ENCODE measurements around the gene TTYH3.

DNA sequence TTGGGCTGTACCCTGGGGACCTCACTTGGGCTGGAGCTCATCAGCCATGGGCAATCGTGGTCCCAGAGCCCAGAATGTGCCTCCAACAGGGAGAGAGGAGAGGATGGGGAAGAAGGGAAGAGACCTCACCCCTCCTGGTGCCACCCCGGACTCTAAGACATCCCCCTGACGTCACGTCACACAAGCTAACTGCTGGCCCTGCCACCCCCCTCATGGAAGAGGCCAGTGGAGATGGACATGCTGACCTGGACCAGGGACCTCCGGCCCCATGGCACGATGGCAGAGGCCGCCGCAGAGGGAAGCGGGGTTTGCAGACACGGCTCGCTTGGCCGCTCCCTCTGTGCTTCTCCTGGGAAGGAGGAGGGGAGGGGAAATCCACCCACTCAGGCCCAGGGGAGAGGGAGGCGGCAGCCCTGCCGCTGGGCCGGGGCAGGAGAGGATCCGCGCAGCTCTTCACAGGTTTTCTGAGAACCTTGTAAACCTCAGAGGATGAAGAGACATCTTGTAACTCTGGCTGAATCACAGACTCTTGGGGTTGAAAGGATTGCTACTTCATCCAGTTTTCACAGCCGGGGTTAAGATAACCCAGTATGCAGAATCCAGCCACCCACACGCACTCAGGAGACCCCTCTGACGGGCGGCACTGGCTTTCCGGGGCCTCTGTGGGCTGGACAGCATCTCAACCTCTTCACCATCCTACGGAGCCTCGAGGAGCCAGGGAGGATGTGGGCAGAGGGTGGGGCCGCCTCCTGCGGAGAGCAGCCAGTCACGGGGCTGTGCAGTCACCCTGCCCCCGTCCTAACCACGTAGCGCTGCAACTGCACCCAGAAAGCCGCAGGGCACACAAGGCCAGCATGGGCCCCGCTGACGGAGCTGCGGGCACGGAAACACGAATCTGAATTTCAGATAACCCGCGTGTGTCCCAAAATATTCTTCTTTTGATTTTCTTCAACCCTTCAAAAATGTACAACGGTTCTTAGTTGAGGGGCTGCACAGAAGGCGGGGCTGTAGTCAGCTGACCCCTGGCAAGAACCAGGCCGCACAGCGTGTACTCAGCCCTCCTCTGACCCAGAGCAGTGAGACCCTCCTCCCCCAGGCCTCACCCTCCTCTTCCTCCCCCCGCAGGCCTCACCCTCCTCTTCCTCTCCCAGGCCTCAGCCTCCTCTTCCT, 270.2 kb downstream of the ELFN1 start:
- PRO-cap = bidirectional peak, plus-strand start at position 846 of the sequence, minus-strand start at position 708 of the sequence

DNA sequence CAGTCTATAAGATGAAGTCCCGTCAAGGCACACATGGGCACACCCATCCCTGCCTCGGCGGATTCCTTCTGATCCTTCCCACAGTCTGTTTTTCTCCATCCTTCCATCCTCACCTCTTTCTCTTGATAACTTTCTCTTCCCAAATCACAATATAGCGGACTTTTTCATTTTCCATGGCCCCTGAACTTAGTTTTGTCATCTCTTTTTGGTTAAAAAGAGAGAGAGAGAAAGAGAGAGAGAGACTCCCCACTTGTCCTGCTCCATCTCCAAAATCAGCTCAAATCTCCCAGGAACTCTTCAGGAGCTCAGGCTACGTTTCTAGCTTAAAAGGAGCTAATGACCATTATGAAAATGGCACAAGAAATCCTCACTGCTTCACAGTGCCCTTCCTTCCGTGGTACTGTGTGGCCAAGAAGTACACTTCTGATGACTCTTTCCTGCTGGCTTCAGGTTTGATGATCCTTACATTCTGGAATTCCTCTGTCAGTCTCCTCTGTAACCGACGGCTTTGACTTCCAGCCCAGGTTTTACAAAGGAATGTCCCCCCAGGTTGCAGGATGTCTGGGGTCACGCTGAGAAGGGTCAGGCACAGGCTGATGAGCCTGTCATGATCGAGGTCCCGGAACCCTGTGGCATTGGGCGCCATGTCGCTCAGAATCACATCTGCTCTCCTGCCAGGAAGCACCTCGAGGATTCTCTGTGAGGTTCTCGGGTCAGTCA, 2.2 kb upstream of the MAD1L1 start:
- PRO-cap = no peak

DNA sequence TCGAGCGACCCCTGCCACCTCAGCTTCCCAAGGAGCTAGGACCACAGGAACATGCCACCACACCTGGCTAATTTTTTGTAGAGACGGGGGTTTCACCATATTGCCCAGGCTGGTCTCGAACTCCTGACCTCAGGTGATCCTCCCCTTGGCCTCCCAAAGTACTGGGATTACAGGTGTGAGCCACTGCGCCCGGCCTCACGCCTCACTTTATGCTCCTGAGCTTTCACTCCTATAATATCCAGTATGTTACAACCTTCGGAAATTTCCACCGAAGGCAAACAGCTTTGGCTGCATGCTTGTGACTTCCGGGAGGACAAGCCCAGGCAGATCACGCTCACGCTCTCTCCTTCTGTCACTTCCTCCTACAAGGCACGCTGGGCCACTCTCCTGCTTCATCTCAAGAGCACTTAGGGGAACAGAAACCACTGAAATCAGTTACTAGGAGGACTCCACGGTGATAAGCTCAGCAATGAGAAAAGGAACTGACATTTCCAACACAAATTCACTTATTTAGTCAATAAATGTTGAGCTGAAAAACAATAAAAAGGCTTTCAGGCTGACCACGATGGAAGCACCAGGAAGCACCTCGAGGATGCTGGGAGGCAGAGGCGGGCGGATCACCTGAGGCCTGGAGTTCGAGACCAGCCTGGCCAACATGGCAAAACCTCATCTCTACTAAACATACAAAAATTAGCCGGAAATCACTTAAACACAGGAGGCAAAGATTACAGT, 4.5 kb upstream of the MAD1L1 start:
- PRO-cap = no peak

- PRO-cap = no peak
Measured at GRCh38 chr7:2309750-2310600, 4.3 kb downstream of the SNX8 start.

DNA sequence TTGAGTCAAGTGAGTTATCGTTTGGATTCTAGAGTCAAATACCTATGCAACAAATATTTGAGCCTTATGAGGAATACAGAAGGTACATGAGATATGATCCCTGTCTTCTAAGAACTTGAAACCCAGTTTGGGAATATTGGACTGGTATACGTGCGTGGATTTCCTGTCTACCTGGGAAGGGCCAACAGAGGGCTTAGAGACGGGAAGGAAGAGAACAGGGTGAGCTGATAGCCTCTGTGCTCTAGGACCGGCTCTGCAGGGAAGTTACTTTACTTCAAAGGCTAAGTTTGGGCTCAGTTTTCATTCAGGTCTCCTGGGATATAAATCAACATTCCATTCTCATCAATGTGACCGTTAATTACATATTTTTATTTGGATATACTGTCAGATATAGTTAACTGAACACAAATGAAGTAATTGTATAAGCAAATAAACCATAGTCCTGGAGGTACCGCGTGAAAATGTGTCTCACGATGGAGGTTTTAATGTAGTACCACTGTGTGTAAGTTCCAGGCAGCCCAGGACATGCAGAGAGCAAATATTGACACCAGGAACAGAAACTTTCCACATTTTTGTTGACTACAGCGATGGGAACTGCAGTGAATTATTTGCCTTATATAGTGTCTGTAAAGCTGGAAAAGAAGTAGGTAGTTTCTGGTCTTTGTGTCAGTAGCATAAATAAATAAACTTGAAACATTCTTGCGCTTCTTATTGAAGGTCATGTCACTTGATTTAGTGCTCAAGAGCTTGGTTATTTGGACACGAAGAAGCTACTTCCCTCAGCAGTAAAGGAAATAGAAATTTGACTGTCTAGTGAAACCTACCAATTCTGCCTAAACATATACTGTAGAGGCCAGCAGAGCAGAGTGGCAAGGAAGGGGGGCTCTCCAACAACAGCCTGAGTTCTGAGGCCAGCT, 8.7 kb downstream of the CHST12 start:
- PRO-cap = no peak

DNA sequence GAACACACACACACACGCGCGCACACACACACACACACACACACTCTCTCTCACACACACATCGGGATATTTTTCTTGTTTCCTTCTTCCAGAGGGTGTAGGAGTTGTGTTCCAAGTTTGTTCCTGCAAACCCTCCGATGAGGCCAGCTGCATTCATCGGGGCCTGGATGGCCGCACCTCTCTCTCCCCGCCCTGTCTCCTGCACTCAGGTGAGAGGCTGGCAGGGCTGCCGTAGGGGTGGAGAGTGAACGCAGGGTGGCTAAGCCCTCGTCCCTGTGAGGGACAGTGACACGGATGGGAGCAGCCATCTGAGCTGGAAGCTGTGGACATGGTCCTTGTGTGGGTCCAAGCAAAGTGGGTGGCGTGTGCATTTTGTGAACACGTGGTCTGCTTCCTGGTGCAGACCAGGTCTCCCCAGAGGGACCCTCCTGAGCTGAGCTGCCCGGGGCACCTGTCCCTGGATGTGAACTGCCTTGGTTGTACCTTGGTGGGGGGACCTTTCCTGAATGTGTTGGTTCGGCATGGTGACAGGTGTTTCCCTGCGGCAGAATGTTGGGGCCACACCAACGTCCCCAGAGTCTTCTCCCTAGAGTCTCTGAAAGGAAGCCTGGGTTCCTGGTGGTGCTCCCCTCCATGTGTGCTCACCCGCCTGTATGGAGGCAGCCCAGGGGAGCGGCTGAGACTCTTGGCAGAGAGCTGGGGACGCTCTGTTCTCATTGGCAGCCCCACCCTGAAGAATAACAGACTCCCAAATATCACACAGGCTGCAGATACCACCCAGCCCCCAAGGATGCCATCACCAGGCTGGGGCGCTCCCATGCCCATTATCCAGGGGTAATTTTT, 34.5 kb downstream of the CHST12 start:
- PRO-cap = no peak

DNA sequence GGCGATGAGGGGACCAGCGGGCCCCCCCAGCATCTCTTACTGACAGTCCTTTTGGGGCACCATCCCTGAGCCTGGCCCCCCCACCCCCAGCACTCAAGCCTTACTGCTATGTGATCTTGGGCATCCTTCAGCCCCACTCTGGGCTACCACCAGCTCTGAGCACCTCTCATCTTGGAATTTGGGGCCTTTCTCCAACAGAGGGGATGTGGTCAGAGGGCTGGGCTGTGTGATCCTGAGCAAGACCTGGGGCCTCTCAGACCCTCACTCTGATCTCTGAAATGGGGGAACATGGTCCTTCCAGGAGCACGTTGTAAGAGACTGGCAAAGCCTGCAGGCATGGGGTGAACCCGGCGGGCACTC, 1.9 kb downstream of the LFNG start:
- PRO-cap = no peak

- PRO-cap = no peak
Measured at GRCh38 chr7:2533503-2533857, 13.9 kb downstream of the LFNG start.

DNA sequence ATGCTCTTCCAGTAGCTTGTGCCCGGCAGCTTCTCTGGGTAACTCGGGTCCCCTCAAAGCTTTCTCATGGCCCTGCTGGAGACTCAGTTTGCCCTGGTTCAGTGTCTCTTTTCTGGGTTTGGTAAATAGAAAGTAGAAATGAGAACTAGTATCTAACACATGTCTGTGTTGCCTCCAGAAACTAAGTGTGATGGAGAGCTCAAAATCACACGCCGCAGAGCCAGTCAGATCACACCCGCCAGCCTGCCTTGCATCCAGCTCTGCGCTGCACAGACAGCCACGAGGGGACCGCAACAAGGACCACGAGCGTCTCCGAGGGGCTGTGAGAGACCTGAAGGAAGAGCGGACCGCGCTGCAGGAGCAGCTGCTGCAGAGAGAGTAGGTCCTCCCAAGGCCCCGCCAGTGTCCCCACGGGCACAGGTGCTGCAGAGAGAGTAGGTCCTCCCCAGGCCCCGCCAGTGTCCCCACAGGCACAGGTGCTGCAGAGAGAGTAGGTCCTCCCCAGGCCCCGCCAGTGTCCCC, 31.0 kb downstream of the IQCE start:
- PRO-cap = no peak

- PRO-cap = no peak
Measured at GRCh38 chr7:2621980-2622768, 9.6 kb upstream of the TTYH3 start.

GRCh38 chr7:2631748-2632368, at the start of gene TTYH3:
Gene TTYH3, plus strand, starts transcription at chr7:2631986.
- PRO-cap = unidirectional peak, plus-strand start at chr7:2631959

- PRO-cap = no peak
Measured at GRCh38 chr7:2644454-2644956, 12.7 kb downstream of the TTYH3 start.

DNA sequence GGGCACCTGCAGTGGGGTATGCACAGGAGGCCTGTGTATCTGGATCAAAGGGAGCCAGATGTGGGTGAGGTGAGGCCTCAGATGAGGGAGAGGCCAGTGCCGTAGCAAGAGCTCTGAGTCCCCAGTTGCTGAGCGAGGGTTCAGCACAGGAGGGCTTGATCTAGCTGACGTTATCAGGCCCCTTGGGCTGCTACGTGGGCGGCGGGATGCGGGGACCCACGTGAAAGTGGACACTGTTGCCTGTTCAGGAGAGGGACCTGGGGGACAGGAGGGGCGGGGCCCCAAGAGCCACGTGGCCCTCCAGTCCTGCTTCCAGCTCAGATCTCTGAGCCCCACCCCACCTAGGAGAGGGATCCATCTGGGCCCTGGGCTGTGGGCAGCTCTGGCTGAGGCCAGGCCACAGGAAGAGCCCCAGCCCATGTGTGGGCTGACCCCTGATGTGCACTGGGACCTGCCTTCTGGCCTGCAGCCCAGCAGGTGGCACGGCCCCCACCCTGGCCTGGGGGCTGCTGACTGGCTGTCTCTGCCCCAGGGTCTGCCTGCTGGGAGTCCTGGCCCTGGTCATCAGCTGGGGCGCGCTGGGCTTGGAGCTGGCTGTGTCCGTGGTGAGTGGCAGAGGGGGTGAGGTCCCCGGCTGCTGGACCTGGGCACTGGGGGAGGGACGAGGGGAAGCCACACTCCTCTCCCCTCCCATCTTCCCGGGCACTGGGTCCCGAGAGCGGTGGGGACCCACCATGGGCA, 17.4 kb downstream of the TTYH3 start:
- PRO-cap = no peak

GRCh38 chr7:2658863-2659296, 27.1 kb downstream of the TTYH3 start:
- PRO-cap = no peak

- PRO-cap = no peak
Measured at GRCh38 chr7:2659297-2659786, 27.6 kb downstream of the TTYH3 start.

- PRO-cap = no peak
Measured at GRCh38 chr7:2710821-2711609, 23.0 kb downstream of the AMZ1 start.

DNA sequence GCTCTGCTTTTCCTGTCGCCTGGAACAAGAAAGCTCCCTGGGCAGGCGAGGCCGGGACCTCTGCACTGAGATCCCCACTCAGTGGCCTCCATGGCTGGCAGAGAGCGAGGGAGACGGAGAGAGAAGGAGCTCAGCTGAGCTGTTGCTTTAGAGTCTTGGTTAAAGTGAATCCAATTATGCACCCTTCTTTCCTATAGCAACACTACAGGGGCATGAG, 75.7 kb downstream of the AMZ1 start:
- PRO-cap = no peak

- PRO-cap = no peak
Measured at GRCh38 chr7:2787245-2787957, 56.7 kb downstream of the GNA12 start.

GRCh38 chr7:2794648-2795392, 49.3 kb downstream of the GNA12 start:
- PRO-cap = no peak

- PRO-cap = no peak
Measured at GRCh38 chr7:2860484-2861285, 16.6 kb upstream of the GNA12 start.

Data from SEM (cell line).